ENCODE measurements around the gene SGIP1.

GRCh38 chr1:65550131-65551001 is 129.9 kb downstream of the LEPR start:
- PRO-cap, result no peak

- PRO-cap, result no peak
Measured at GRCh38 chr1:66266201-66266734, 267.7 kb upstream of the SGIP1 start.

GRCh38 chr1:66300325-66300901 is 233.5 kb upstream of the SGIP1 start:
- PRO-cap, result no peak

DNA sequence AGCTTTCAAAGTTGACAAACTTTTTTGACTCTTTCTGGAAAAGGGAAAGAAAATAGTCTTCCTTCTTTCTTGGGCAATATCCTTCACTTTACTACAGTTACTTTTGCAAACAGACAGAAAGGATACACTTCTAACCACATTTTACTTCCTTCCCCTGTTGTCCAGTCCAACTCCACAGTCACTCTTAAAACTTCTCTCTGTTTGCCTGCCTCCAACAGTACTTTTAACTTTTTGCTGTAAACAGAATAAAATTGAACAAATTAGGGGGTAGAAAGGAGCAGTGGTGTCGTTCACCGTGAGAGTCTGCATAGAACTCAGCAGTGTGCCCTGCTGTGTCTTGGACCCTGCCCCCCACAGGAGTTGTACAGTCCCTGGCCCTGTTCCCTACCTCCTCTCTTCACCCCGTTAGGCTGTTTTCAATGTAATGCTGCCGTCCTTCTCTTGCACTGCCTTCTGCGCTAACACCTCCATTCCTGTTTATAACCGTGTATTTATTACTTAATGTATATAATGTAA is 160.7 kb upstream of the SGIP1 start:
- PRO-cap, result no peak

DNA sequence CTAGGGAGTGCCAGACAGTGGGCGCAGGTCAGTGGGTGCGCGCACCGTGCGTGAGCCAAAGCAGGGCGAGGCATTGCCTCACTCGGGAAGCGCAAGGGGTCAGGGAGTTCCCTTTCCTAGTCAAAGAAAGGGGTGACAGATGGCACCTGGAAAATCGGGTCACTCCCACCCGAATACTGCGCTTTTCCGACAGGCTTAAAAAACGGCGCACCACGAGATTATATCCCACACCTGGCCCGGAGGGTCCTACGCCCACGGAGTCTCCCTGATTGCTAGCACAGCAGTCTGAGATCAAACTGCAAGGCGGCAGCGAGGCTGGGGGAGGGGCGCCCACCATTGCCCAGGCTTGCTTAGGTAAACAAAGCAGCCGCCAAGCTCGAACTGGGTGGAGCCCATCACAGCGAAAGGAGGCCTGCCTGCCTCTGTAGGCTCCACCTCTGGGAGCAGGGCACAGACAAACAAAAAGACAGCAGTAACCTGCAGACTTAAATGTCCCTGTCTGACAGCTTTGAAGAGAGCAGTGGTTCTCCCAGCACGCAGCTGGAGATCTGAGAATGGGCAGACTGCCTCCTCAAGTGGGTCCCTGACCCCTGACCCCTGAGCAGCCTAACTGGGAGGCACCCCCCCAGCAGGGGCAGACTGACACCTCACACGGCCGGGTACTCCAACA is 52.8 kb upstream of the SGIP1 start:
- PRO-cap, result no peak

- PRO-cap, result bidirectional peak, plus-strand start at chr1:66533593, minus-strand start at chr1:66533498
Measured at GRCh38 chr1:66532852-66533772, 841 bp upstream of the SGIP1 start.

GRCh38 chr1:66533773-66534397 is at the start of gene SGIP1:
TSS of gene SGIP1 (plus strand) at chr1:66534153.
- PRO-cap, result bidirectional peak, plus-strand start at chr1:66534087, minus-strand start at chr1:66534035

DNA sequence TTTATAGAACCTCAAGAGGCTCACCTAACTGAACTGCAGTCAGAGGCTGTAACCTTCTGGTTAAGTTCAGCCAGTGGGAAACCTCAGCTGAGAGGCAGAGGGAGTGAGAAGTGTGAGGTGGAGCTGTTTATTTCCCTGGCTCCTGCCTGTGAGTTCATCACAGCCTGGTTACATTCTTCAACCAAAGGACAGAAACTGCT is 22.1 kb downstream of the DYNLT5 start:
- PRO-cap, result no peak

DNA sequence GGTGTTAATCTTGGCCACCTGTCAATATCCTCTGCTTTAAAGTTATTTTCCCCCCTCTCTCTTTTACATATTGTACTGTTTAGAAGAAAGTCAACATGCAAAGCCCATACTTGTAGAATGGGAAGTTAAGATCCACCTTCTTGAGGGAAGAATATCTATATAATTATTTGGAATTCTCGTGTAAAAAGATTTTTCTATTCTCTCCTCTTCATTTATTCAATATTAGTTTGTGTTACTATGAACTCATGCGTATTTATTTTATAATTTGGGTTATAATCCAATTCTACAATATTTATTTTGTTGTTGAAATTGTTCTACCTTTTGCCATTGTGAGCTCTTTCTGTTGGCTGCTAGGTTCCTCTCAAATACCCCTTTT is 46.7 kb downstream of the DNAI4 start:
- PRO-cap, result no peak

DNA sequence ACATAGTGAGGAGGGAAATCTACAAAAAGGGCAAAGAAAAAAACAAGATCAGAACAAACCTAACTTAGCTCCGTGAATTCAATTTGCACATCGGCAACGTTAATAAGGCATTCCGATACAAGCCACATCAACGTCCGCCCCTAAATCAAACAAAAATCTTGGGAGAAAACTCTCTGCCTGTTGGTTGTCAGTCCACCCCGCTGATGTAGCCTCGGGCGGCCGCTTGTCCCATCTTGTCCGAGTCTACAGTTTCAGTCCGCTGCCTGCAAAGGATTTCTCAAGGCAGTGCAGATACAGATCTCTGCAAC is 1.0 kb downstream of the SLC35D1 start:
- PRO-cap, result no peak

GRCh38 chr1:67054270-67054876 is 425 bp upstream of the SLC35D1 start:
- PRO-cap, result unidirectional peak, minus-strand start at chr1:67054372

GRCh38 chr1:67460829-67461422 is 30.7 kb upstream of the SERBP1 start:
- PRO-cap, result no peak

- PRO-cap, result unidirectional peak, plus-strand start at chr1:67479876
Measured at GRCh38 chr1:67479817-67480016, 49.5 kb upstream of the SERBP1 start.

GRCh38 chr1:67558405-67558711 is 126.6 kb upstream of the GADD45A start:
- PRO-cap, result no peak

GRCh38 chr1:67560729-67561232 is 124.2 kb upstream of the GADD45A start:
- PRO-cap, result no peak

- PRO-cap, result no peak
Measured at GRCh38 chr1:67586633-67586981, 98.4 kb upstream of the GADD45A start.

DNA sequence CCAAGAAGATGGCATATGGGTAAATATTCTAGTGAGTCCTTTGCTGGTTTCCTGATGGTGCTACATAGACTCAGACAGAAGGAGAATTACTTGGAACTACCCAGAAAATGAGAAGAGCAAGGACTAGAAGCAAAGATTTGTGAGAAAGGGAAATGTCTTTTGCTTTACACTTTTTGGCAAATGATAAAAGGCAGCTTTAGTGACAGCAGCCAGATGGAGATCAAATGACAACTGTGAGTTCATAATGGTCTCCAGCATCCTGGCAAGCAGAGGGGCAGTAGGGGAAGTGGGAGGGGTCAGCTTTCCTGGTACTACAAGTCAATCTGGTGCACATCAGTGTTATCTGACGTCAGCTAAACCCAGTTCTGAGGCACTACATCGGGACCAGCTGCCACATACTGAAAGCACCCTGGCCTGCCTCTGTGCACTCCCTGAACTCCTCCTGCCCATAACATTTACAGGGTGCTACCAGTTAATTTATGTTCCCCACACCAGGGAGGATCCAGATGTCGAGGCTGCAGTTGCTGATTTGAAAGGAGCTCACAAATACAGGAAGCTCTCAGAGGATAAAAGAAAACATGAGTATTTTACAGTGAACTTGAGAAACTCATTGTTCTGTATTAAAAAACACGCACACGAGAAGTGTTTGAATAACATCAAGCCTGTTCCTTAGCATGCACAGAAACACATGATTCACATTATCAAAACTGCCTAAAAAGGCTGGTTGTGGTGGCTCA is 10.4 kb upstream of the GADD45A start:
- PRO-cap, result no peak

GRCh38 chr1:67687296-67687594 is 2.2 kb downstream of the GADD45A start:
- PRO-cap, result no peak

DNA sequence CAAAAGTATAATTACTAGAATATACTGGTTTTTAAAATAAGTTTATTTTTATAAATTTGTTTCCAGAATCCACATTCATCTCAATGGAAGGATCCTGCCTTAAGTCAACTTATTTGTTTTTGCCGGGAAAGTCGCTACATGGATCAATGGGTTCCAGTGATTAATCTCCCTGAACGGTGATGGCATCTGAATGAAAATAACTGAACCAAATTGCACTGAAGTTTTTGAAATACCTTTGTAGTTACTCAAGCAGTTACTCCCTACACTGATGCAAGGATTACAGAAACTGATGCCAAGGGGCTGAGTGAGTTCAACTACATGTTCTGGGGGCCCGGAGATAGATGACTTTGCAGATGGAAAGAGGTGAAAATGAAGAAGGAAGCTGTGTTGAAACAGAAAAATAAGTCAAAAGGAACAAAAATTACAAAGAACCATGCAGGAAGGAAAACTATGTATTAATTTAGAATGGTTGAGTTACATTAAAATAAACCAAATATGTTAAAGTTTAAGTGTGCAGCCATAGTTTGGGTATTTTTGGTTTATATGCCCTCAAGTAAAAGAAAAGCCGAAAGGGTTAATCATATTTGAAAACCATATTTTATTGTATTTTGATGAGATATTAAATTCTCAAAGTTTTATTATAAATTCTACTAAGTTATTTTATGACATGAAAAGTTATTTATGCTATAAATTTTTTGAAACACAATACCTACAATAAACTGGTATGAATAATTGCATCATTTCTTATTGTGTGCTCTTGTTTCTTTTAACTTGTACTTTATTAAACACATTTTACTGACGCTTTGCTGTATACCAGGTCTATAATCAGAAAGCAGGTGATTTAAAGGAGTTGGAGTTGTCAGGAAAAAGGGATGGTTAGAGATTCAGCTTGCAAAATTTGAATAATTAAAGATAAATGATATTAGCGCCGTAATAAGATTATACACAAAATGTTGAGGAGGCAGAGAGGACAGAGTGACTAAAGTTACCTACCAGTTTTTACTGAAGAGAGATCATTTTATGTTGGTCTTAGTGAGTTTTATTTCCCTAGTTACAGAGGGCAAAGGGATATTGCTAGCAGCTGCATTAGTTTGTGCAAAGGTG is 2.9 kb downstream of the GADD45A start:
- PRO-cap, result no peak

DNA sequence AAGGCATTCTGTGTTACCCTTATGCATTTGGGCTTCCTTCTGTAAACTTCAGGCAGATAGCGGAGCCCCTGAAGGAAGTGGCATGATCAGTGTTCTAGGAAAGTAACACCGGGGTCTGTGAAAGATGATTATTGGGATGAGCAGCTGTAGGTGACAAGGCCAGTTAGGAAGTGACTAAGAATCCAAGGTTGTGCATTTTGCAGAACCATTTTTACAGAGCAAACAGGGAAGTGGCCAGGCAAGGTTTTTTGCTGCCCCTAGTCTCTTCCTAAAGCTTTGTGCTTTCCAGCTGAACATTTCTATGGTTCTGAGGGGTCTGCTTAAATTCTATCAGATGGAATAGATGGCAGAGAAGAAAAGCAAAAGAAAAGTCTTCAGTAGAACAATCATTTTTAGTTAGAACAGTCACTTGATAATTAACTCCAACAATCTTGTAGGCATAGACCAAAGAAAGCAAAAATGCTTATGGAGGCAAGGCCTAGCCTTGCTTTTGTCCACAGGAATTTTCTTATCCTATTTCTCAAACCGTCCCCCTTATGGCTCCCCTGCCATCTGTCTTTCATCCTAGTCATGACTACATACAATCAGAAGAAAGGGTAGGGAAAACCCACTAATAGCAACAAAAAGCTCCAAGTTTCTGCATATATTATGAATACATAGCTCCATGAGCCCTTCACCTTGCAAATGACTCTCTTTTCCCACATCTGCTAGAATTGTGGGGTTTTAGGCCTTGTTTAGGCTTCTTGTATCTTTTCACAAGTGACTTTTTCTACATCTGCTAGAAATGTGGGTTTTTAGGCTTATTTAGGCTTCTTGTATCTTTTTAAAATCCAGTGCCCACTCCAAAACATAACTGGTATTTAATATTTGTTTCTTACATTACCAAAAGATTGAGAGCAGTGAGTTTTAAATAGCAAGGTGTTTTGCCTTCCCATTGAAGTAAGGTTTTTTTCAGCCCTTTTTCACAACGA is 4.1 kb downstream of the GADD45A start:
- PRO-cap, result no peak